GM19239 (cell line): ENCODE measurements around the genes LRRC43, B3GNT4 and HIP1R.

DNA sequence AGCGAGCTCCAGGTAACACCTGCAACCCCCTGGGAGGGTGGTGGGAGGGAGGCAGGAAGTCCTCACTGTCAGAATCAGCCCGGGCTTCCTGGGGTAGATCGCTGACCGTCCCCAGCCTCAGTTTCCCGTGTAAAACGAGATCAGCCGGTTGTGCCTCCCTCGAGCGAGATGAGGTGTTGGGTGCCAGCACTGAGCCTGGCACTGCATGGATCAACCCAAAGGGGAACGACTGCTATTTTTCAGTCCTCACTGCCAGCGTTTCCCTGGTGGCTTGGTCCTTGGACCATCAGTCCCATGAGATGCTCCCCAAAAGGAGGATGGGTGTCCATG lies 16.0 kb downstream of the SETD1B start:
- RRBS, result 69% methylated on average over 6 of the region's 11 CpGs

GRCh38 chr12:121839049-121840426 lies 19.1 kb downstream of the HPD start:
- RRBS, result 3% methylated on average over 10 of the region's 68 CpGs

- RRBS, result no CpG with 5 or more reads among the region's 10 CpGs
Observed at GRCh38 chr12:121925154-121925778, 6.9 kb downstream of the CFAP251 start.

- RRBS, result no CpG with 5 or more reads among the region's 15 CpGs
Observed at GRCh38 chr12:121992056-121992639, 29.5 kb upstream of the BCL7A start.

DNA sequence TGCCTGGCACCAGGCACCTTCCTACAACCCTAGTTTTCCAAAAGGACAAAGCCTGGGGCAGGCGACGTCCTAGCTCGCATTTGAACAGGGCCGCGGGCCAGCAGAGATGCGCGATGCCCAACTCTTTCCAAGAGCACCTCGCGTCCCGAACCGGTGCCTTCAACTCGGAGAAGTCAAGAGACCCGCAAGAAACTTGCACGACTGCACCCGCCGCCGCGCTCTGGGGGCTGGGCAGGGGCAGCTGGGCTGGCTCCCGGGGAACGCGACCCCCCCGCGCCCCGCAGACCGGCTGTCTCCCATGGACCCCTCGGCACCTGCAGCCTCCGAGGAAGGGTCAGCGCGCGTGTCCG lies 380 bp upstream of the BCL7A start:
- RRBS, result 3% methylated on average over 7 of the region's 31 CpGs

GRCh38 chr12:122022705-122022906 lies 922 bp downstream of the BCL7A start:
- RRBS, result 0% methylated on average over 2 of the region's 29 CpGs

DNA sequence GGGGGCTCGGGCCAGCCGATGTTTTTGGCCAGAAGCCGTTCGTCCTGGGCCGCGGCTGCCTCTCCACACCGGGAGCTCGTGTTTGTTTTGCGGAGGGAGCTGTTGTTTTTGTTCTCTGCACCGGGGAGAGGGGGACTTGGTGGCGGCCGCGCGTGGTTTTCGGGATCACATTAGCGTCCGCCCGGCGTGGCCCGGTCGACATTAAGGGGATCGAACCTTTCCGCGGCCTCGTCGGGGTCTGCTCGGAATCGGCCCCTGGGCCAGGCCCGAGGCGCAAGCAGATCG lies 1.2 kb downstream of the BCL7A start:
- RRBS, result 2% methylated on average over 18 of the region's 31 CpGs

DNA sequence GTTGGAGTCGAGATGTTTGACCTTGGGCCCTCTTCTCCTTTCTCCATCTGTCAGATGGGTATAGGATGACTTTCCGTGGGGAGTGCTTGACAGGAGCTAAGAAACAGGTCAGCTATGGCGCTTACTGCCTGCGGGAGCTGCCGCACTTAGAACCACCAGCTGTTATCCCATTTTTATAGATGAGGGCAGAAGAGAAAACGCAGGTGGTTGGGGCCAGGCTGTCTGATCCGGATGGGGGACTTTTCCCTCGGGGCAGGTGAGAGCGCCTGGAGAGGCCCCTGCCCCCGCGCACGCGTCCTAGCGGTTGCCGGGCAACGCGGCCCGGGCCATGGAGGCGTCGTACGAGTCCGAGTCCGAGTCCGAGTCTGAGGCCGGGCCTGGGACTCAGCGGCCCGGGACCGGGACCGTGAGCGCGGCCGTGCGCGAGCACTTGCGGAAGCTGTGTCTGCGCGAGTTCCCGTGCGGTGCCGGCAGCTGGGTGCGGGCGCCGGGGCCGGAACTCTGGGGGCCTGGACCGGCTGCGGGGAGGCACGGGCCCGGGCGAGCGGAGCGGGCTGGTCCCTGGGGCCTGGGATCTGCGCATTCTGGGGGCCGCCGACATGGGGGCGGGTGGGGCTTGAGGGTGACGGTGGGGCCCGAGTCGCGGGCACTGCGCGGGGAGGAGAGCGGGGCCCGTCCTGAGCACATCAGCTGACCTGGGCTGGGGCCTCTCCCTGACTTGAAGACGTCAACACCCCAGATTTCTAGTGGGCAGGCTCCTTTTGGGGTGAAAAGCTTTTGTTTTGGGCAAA lies at the start of gene LRRC43:
TSS of gene LRRC43 (plus strand) at position 307 of the 791 bp plus-strand sequence.
- RRBS, result 2% methylated on average over 29 of the region's 64 CpGs

GRCh38 chr12:122203094-122204076 lies at the start of gene B3GNT4:
Gene B3GNT4 (plus strand): TSS chr12:122203709.
- RRBS, result 3% methylated on average over 25 of the region's 102 CpGs

- RRBS, result no CpG with 5 or more reads among the region's 5 CpGs
Observed at GRCh38 chr12:122332946-122333434, 66.7 kb upstream of the VPS33A start.

DNA sequence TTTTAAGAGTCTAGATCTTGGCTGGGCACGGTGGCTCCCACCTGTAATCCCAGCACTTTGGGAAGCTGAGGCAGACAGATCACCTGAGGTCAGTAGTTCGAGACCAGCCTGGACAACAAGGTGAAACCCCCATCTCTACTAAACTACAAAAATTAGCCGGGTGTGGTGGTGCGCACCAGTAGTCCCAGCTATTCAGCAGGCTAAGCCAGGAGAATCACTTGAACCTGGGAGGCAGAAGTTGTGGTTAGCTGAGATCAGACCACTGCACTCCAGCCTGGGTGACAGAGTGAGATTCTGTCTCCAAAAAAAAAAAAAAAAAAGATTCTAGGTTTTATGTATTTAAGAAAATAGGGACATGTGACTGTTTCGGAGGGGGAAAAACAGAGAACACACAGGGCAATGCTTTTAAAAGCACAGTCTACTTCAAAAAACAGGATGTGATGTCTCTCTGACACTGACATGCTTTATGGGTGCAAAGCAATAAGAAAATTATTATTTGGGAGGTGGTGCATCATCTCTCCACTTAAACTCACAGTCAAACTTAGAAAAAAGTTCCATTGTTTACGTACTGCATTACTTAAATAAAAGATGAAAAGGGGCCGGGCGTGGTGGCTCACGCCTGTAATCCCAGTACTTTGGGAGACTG lies 28.7 kb downstream of the CLIP1 start:
- RRBS, result no CpG with 5 or more reads among the region's 9 CpGs

GRCh38 chr12:122465841-122466051 lies 35.0 kb downstream of the ZCCHC8 start:
- RRBS, result no CpG with 5 or more reads among the region's 2 CpGs

DNA sequence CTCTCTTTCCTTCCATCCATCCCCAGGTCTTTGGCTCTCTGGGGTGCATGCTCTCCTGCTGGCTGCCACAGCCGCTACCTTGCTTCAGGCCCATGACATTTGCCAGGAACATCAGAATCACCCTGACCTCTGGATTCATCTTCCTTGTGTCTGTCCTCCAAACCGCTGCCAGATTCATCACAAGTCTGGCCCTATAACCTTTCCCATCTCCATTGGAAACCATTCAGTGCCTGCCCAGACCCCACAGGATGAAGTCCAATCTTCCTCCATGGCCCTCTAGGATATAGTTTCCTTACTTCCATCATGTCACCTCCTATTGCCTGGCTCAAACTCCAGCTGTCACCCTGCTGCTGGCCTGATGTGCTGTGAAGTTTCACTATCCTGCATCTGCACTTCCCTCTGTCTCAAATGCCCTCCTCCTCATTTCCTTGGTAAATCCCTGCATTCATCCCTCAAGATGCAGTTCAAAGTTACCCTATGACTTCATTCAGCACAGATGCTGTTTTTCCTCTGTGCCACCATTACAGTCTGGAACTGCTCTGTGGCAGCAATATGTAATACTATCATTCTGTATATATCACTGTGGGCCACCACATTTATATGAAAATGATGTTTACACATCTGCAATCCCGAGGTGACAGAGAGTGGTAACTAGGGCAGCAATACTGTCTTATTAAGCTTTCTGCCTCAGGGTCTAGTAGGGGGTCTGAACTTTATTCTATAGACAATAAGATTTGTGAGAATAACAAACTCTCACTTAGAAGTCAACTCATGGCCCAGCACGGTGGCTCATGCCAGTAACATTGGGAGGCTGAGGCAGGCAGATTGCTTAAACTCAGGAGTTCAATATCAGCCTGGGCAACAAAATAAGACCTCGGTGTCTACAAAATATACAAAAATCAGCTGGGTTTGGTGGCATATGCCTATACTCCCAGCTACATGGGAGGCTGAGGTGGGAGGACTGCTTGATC lies 24.9 kb downstream of the ZCCHC8 start:
- RRBS, result no CpG with 5 or more reads among the region's 5 CpGs

GRCh38 chr12:122489120-122489783 lies 11.5 kb downstream of the ZCCHC8 start:
- RRBS, result no CpG with 5 or more reads among the region's 5 CpGs

DNA sequence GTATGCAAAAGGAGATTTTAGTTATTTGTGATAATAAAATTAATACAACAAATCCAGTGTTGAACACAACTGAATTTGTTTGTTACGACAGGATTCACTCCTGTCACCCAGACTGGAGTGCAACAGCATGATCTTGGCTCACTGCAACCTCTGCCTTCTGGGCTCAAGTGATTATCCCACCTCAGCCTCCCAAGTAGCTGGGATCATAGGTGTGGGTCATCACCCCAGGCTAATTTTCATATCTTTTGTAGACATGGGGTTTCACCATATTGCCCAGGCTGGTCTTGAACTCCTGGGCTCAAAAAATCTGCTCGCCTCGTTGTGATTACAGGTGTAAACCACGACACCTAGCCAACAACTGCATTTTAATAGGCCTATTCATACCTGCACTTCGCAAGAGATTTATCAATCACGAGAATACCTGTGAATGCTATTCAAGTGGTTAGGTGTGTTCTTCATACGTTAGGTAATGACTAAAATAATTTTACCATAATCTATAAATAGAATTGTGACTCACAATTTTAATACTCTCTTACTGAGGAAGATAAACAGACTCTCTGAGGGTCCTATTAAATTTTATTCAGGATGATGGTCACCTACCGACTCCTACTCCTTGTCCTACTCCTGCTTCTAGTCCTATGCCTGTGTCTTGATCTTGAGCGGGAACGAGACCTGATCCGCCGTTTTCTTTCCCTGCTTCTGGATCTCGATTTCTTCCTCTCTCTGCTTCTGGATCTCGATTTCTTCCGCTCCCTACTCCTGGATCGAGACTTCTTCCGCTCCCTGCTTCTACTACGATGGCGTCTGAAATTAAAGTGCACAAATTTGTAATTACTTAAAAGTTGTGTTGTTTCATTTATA lies 9.9 kb downstream of the RSRC2 start:
- RRBS, result no CpG with 5 or more reads among the region's 19 CpGs

GRCh38 chr12:122523034-122523766 lies 3.5 kb downstream of the RSRC2 start:
- RRBS, result no CpG with 5 or more reads among the region's 10 CpGs

DNA sequence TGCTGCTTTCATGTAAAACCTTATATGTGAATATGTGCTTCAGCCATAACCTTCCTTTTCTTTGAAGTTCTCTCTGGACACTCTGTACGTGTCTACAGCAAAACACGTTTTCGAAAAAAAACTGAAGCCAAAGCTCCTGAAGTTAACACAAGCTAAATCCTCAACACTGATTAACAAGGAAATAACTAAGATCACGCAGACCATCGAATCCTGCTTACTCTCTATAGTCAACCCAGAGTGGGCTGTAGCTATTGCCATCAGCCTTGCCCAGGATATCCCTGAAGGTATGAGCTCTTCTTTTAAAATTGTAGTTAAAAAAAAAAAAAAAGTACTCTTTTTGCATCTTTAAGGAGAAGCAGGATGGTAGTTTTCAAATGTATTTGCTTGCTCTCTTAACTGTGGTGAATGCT lies 75.9 kb downstream of the KNTC1 start:
- RRBS, result no CpG with 5 or more reads among the region's 5 CpGs

DNA sequence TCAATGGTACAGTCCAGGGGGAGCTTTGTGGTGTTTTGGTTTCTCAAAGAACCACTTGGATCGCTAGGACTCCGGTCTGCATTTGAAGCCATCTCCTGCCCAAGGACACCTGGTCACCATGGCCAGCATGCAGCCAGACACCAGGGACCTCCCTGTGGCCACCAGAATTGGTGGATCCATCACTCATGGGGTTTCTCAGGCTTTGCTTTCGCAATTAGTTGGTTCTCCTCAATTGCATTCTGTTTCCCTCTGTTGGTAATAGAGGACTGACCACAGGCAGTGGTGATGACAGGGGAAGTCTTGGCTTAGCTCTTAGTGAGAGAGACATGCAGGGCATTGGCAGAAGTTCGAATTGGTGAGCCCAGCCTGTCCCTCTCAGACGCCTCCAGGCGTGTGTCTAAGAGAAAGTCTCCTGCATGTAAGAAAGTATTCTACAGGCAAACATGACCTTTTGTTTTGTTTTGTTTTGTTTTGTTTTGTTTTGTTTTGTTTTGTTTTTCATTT lies 21.4 kb downstream of the HCAR2 start:
- RRBS, result no CpG with 5 or more reads among the region's 6 CpGs

GRCh38 chr12:122729486-122730008 lies 1.1 kb downstream of the HCAR1 start:
- RRBS, result 94% methylated on average over 4 of the region's 19 CpGs

- RRBS, result 3% methylated on average over 22 of the region's 126 CpGs
Observed at GRCh38 chr12:122835119-122836048, at the start of gene HIP1R. Gene HIP1R (plus strand): TSS chr12:122835457.